Mammary microvascular endothelial cell (primary cell): Measurements from ENCODE around the gene HEATR4.

GRCh38 chr14:71092502-71093026, 185.3 kb downstream of the PCNX1 start:
- RAMPAGE, long total RNA = no peak

DNA sequence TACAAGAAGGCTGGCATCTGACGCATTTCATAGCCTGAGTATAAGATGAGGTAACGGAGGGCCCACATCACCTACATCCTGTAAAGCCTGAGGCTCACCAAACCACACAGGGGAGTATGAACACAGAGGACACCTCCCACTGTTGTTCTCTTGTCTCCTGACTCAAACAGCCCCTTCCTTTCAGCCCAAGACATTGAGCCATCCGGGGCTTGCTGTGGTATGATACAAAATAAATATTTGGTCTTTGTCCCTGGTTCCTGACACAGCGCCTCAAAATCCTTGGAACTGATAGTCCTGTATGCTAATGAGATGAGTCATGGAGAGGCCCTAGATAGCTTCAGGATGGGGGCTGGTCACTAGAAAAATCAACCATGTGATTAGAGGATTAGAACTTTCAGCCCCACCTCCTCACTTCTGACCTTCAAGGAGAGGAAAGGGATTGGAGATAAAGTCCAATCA, 176.8 kb upstream of the SIPA1L1 start:
- RAMPAGE, long total RNA = no peak

DNA sequence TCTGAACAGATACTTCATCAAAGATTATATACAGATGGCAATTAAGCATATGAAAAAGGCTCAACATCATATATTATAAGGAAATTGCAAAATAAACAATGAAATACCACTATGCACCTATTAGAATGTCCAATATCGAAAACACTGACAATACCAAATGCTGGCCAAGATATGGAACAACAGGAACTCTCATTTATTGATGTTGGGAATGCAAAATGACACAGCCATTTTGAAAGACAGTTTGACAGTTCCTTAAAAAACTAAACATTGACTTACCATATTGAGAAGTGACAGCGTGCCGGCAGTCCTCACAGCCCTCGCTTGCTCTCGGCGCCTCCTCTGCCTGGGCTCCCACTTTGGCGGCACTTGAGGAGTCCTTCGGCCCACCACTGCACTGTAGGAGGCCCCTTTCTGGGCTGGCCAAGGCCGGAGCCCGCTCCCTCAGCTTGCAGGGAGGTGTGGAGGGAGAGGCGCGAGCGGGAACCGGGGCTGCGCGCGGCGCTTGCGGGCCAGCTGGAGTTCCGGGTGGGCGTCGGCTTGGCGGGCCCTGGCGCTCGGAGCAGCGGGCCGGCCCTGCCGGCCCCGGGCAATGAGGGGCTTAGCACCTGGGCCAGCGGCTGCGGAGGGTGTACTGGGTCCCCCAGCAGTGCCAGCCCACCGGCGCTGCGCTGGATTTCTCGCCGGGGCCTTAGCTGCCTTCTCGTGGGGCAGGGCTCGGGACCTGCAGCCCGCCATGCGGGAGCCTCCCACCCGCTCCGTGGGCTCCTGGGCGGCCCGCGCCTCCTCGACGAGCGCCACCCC, 66.2 kb upstream of the SIPA1L1 start:
- RAMPAGE, long total RNA = no peak

DNA sequence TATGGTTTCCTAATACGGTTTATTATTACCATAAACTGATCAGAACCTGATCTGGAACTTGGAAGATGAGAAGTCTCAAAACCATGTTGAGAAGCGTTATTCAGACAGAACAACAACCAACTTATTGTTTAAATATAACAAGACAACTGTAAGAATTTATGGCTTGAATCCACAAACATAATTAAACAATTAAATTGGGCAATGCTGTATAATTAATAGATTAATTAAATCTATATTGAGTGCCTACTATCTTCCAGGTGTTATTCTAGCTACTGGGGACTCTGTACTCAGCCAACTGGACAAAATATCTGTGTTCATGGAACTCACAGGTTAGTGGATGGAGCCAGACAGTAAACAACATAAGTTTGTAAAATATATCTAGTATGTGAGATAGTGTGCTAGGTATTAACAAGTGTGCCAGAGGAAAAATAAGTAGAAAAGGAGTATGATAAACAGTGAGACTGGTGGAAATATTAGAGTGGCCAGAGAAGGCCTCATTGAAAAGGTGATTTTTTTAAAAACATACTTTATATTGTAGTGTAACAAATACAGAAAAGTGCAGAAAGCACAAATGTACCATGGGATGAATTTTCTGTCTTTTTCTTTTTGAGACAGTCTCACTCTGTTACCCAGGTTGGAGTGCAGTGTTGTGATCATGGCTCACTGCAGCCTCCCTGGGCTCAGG, 31.5 kb downstream of the SIPA1L1 start:
- RAMPAGE, long total RNA = no peak

DNA sequence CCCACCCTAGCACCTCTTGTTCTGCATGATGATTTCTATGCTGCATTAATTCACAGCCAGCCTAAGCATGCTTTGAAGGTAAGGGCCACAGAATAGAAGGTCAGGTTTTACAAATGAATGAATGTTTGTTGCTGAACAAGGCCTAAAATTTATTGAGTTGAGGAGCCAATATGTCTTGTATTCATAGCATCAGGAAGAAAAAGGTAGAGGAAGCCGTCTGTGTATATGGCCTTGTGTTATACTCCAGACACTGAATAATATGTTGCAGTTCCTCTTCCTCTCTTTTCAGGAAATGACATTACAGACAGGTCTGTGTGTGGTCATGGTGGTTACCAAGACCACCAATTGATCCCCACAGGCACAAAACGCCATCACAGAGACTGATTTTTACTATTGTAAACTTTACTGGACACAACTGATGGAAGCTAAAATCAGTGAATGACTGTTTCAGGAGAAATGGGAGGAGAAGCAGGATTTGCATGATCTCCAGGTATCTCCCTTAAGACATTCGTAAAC, 277.6 kb downstream of the SIPA1L1 start:
- RAMPAGE, long total RNA = no peak

- RAMPAGE, long total RNA = no peak
Measured at GRCh38 chr14:71848885-71849222, 83.4 kb upstream of the RGS6 start.

DNA sequence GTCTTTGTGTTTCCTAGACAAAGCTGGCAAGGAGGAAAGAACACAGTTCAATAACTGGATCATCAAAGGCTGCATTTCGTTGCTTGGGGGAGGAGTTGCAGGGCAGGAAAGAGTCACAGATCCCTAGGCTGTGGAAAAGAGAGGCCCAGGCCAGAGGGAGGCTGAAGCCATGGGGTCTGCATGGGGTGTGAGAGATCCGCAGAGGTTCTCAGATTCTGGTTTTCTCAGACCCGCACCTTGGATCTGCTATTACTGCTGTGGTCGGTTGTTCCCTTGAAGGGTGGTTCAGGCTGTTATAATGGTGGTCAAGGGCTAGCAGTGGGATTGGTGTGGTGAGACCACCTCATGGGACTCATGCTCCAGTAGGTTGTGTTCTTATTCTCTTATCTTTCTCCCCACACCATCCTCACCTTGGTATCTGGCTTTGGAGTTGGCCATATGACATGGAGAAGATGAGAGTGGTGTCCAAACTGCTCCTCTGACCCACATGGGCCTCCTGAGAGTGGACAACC, 364.8 kb downstream of the DPF3 start:
- RAMPAGE, long total RNA = no peak

DNA sequence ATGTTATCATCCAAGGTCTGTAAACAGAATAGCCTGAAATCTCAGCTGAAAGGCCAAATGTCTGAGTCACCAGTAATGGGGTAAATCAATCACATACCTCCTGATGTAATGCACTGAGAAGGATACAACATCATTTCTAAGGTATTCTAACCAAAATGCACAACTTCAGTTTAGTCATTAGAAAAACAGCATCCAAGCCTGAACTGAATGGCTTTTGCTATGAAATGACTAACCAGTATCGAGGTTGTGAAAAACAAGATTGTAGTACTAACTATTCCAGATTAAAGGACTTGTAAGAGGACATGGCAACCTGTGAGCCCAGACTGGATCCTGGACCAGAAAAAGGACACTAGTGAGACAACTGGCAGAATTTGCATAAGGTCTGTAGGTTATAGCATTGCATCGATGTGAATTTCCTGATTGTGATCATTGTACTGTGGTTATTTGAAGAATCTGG, 228.5 kb downstream of the DPF3 start:
- RAMPAGE, long total RNA = start-site peak on the plus strand centred at position 229 of the sequence, 117 bp wide, 104 and 15 reads in 2 replicates

DNA sequence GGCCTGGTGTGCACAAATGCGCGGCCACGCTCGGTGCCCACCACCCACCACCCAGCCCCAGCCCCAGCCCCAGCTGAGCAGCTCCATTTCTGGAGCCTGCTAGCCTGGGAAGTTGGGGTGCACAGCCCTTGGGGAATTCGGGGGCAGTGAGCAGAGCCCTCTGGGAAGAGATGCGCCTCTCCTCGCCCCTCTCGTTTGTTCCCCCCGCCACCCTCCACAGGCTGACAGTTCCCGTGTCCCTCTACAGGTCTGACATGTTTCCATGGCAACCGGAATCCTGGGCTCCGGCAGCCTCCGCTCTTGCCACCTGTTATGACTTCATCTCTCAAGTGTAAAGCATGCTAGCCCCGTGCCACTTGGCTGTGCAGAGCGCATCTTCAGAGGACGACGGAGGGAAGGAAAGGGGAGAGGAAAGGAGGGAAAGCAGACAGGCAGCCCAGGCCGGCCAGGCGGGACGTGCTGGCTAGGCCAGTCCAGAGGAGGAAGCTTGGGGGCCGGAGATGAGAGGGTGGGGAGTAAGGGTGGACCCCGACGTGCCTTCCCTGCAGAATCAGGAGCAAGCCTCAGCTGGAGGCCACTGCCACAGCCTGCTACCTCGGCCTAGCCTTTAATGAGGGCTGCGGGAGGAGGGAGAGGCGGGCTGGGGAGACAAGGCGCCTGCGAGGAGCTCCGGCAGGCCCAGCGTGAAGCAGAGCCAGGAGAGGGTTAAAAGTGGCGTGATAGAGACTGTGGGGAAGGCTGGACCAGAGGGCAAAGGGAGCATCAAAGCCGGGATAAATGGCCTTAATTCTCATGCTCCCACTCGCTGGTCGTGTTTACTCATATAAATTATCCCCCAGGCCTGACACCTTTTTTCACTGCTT, 214.3 kb downstream of the DPF3 start:
- RAMPAGE, long total RNA = no peak

DNA sequence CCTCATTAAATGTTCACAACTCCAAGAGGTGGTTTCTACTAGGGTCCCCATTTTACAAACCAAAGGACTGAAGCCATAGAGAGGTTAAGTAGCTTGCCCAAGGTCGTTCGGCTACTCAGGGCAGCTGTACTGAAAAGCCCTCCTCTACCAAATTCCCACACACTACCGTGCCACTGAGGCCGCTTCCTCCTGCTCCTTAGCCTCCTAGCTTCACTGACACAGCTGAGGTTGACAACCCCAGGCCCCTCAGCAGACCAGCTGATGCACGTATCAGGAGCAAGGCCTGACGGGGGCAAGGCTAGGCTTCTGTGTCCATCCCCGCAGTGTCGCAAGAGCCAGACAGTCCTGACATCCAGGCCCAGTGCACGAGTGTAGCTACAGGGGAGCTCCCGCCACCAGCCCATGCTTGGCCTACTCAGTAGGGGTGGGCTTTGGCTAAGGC, 179.2 kb downstream of the DPF3 start:
- RAMPAGE, long total RNA = no peak

DNA sequence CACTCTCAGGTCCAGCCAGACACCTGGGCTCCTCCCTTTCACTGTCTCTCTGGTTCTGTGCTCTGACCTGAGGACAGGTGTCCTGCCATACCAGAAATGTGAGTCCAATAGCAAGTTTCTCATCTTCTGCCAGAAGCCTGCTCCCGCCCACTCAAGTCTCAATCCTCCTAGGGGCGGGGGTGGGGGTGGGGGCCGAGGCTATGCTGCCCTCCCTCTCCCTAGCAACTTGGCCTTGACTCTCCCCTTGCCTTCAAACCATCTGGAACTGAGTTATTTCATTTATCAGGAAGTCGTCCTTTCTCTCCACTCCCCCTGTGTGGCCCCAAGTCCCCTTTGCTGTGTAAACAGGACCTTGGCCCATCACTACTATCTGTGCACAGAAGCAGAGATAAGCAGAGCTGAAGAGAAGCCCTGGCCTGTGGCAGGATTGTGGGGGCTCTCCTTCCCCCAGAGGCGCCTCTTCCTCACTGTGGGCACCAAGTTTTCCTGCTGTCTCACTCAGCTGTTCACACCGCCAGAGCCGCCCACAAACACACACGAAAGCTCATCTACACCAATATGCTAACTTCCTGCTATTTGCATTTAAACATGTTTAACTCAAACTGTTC, 117.1 kb downstream of the DPF3 start:
- RAMPAGE, long total RNA = no peak

DNA sequence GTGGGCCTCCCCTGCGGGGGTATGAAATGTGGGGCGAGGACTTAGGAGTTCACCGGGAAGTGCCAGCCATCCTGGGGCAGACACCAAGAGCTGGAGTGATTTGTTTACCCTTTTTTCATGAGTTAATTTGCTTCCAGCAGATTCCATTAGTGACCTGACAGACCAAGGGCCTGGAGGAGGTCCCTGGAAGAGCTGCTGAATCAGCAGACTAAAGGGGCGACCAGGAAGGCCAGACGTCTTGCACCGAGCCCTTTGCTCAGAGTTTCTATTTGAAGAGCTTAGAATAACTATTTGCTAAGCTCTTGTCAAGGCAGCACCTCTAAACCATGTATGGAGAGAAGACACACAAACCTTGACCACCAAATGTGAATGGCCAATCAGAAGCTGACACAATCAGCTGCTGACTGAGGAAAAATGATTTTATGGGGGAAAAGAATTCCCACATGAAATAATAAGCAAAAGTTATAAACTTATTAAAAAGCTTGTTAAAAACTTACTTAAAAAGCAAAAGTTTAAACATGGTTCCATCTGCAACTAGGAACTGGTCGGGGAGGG, 37.0 kb downstream of the DPF3 start:
- RAMPAGE, long total RNA = no peak

GRCh38 chr14:72891771-72892155, 2.1 kb downstream of the DPF3 start:
- RAMPAGE, long total RNA = no peak

DNA sequence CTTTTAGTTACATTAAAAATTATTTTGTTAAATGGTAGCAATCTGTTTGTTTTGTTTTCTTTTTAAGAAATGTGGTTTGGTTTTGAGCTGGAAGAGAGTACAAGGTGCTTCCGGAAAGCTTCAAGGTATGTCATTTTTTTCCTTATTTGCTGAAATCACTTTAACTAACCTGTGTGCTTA, 25.0 kb downstream of the RBM25 start:
- RAMPAGE, long total RNA = no peak

DNA sequence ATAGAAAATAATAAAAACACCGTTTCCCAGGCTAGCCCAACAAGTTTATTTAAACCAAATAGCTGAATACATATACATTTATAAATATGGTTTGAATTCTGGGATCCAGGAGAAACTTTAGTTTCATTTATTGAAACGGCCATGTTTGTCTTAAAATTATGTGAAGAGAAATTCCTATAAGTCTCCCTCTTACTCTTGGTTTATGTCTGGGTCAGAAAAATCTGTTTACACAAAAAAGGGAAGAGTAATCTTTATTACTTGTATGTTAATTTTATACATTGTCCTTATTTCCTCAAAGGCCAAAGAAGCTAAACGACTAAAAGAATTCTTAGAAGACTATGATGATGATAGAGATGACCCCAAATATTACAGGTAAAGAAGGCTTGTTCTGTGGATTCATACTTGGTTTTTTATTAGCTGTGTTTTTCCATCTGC, 28.8 kb upstream of the PSEN1 start:
- RAMPAGE, long total RNA = no peak

DNA sequence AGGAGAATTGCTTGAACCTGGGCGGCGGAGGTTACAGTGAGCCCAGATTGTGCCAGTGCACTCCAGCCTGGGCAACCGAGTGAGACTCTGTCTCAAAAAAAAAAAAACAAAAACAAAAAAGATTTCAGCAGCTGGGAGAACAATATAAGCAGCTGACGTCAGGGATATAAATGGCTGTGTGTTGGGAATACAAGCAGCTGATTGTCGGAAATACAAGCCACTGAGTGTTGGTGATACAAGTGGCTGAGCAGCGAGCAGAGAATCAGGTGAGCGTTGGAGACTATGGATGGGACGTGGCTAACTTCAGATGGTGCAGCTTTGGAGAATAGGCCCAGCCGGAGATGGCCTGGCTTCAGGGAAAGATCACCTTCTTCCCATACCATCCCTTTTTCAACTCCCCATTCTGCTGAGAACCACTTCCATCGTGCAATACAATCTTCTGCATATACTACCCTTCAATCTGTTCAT, 32.0 kb downstream of the PSEN1 start:
- RAMPAGE, long total RNA = no peak

DNA sequence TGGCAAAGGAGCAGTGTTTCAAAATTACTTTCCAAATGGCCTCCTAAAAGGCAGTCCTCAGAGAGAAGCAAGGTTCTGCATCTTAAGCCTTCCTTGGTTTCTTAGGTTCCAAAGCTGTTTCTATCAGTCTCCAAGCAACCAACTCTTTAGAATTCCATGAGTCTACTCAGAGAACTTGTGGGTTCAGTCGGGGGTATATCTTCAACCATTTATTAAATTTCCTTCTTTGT, at the start of gene HEATR4:
HEATR4 (minus strand) TSS at position 110 of the 230 bp plus-strand sequence.
- RAMPAGE, long total RNA = no peak

DNA sequence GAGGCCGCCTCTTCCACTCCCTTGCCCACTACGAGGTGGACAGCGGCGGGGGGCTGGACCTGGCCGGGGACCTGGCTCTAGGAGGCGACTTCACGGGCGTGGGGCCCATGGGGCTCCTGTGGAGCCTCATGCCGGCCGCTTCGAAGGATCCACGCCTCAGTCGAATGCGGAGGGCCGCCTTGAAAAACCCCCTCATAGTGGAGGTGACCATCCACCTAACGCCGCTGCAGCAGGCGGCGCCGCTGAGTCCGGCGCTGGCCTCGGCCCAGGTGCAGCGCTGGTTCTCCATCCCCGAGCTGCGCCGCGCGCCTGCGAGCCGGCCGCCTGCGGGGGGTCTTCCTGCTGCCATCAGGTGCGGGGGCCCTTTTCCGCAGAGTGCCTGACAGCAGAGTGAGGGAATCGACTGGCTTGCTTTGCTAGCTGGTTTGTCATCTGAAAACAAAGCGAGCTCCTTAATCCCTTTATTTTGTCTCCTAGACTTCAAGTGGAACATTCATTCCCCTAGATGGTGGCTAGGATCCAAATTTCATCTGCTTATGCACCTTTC, 10.5 kb upstream of the DNAL1 start:
- RAMPAGE, long total RNA = no peak

- RAMPAGE, long total RNA = no peak
Measured at GRCh38 chr14:73662458-73662947, 17.7 kb downstream of the DNAL1 start.

DNA sequence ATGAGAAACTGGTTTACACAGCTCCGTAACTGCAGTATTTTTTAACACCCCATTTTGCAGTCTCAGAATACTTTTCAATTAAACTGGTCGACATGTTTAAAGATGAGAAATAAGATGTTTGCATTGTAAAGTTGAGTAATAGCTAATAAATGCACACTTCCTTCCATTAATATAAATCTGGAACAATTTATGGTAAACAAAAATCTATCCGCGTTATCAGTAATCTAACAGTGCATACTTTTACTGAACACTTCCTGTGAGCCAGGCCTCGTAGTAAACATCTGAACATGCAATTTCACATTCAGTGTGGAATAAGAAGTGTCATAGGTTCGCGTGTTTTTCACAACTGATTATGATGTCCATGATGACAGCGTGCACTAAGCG, 2.3 kb downstream of the PNMA1 start:
- RAMPAGE, long total RNA = no peak